Tongue (tissue), 2 donors: ENCODE measurements around a stretch of chr6.

DNA sequence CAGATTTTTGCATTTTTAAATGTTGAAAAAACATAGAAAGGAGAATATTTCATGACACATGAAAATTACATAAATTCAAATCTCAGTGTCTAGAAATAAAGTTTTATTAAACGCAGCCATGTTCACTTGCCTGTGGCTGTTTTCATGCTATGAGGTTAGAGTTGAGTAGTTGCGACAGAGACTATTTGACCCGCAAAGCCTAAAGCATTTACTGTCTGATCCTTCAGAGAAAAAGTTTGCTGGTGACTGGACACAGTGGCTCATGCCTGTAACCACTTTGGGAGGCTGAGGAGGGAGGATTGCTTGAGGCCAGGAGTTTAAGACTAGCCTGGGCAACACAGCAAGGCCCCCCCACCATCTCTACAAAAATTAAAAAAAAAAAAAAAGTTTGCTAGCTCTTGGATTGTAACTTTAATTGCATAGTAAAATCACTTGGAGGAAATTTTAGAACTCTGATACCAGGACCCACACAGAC lies 9.2 kb downstream of the SMIM28 start:
- RAMPAGE, long total RNA = no peak

DNA sequence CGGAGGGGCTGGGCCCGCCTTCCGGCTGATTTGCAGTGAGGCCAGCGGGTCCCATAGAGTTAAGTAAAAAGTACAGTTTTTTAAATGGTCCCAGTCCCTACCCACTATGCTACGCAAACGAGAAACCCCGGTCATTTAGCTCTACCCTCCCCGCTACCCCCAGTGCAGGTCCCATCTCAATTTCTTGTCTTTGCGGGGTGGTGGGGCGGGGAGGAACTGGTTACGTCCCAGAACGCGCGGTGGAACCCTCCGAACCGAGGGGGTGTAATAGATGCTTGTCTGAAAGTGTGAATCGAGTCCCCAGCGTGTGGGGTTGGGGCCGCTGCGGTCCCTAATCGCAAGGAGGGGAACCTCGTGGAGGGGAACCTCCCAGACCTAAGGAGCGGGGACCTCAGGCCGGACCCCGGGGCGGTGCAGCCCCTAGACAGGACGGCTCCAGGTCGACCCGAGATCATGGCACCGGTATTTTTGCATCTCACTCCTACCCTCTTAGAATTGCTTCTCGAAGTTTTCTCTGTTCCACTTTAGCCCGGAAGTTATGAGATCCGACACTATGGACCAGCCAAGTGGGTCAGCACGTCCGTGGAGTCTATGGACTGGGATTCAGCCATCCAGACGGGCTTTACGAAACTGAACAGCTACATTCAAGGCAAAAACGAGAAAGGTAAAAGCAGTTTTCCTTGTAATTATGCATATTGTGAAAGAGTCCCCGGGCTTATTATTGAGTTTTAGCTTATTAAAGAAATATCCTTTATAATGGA lies 774 bp downstream of the HEBP2 start:
- RAMPAGE, long total RNA = no peak

- RAMPAGE, long total RNA = no peak
Measured at GRCh38 chr6:138441710-138442336, 37.8 kb downstream of the HEBP2 start.

- RAMPAGE, long total RNA = no peak
Measured at GRCh38 chr6:138498536-138498994, 729 bp downstream of the NHSL1 start.

GRCh38 chr6:138569861-138570536 lies 70.7 kb upstream of the NHSL1 start:
- RAMPAGE, long total RNA = no peak

- RAMPAGE, long total RNA = no peak
Measured at GRCh38 chr6:138844390-138844735, 48.5 kb downstream of the ECT2L start.

DNA sequence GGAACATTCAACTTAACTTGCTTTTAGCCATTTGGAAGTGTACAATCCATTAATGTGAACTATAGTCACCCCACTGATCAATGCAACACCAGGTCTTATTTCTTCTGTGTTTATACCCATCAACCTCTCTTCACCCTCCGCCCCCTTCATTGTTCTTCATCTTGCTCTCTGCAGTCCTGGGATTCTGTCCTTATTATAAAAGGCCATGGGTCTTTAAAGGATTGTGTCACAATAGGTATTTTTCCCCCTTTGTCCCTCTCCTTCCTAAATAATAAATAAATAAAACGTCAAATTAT lies 1.7 kb downstream of the ABRACL start:
- RAMPAGE, long total RNA = no peak

GRCh38 chr6:139159975-139160174 lies 25.0 kb downstream of the HECA start:
- RAMPAGE, long total RNA = no peak

DNA sequence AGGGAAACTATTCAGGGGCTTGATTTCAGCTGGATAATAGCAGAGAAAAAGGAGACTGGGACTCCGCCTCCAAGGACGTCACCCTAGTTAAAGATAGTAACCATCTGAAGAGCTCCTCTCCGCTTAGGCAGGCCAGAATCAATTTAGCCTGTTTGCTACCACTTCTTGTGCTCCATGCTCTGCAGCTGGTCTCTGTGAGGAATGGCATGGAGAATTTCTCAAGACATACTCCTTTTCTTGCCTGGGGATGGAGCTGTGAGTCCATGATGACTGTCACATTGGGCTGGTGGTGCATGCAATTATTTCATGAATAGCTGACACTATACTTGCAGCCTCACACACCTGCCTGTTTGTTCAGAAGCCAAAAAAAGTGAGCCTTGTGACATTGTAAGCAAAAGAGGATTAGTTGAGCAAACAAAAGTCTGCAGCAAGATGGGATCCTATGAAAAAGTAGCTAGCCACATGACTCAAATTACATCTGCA lies 61.4 kb downstream of the TXLNB start:
- RAMPAGE, long total RNA = no peak

GRCh38 chr6:139238781-139239573 lies 52.8 kb downstream of the TXLNB start:
- RAMPAGE, long total RNA = no peak

- RAMPAGE, long total RNA = no peak
Measured at GRCh38 chr6:139325026-139325338, 33.2 kb upstream of the TXLNB start.

DNA sequence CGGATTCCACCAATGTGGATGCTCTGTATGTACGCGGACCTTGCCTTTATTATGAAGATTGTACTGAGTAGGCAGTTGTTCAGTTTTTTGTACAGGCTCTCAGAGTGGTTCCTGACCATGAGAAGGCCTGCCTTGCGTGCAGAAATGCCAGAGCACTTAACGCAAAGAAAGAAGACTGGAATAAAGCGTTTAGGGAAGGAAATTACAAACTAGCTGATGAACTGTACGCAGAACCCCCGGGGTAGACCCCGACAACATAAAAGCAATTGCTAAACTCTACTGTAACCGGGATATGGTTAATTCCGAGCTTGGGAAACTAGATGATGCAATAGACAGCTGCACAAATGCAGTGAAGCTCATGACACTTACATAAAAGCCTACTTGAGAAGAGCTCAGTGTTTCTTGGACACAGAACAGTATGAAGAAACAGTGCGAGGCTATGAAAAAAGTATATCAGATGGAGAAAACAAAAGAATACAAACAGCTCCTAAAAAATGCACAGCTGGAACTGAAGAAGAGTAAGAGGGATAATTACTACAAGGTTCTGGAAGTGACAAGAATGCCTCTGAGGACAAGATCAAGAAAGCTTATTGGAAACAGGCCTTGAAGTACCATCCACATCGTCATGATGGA lies 35.6 kb downstream of the CITED2 start:
- RAMPAGE, long total RNA = no peak

DNA sequence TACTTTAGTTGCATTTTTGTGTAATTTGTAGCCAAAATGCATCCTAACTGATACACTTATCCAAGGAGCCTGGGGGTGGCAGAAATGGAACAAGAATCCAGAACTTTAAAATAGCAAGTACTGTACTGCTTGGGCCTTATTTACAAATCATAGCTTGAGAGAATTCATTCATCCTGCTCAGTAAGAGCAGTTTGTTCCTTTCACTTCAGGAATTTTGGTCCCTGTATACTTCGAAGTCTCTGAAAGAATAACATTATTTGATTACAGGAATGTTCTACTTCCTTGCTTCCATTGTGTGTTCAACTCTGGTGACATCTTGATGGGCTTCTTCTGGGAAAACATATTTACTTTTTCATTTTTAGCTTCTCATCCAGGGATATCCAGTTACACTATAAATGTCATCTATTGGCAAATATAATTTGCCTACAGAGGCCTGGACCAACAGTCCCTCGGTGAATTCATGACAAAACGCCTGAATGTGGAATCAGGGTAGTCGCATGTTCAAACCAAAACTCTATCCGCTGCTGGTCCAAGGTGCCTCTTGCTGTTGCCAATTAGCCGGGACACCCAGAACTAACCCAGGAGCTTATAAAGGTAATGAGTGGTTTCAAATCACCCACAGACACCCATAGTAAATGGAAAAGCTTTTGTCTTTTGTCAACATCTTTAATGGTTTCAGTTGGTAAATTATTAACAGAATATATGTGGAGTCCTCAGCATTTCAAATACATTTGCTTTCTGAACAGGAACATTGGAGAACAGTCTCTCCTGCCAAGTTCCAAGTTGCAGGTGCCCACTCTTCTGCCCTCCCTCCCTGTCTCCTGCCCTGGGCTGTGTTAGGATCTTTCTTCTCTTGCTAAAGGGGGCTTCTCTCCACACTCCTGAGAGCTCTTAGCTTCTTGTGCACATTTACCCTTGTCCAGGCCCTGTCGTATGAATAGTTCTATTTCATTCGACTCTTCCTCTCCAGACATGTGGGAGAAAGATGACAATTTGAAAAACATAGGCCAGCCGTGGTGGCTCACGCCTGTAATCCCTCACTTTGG lies 162.5 kb upstream of the CITED2 start:
- RAMPAGE, long total RNA = no peak

DNA sequence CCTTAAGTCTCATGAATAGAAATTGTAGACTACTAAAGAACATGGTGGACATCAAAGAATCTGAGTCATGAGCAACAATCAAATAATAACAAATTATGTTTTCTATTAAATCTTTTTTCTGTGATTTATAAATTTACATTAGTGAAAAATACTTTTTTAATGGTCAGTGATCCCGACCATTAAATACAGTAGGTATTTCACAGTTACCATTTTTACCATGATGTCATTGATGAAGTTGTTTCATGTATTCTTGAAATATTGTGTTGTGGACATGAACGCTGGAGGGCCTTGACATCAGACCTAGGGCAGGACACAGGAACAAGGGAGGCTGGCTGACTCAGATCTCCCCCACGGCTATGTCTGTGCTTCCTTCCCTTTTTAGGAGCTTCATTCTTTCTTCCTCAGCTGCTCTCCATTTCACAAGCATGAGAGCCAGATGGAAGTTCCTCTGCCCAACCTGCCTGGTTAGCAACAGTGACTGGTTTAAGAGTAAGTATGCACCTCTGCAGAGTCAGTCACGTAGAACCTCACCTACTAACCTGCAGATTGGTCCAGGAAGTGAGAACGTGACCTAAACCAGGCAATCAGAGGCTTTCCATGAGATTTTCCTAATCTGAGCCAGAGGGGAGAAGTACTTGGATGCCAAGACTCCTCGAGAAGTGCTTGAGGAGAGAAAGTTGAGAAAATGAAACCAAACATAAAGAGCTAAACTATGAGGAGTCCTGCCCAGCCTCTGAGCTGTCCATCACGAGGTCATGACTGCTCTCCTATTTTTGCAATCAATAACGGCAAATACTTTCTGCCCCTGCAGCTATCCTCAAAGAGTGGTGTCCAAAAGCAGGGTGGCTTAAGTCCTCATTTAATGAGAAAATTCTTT lies 465.1 kb upstream of the CITED2 start:
- RAMPAGE, long total RNA = no peak

- RAMPAGE, long total RNA = no peak
Measured at GRCh38 chr6:140049960-140050888, 675.8 kb upstream of the CITED2 start.

DNA sequence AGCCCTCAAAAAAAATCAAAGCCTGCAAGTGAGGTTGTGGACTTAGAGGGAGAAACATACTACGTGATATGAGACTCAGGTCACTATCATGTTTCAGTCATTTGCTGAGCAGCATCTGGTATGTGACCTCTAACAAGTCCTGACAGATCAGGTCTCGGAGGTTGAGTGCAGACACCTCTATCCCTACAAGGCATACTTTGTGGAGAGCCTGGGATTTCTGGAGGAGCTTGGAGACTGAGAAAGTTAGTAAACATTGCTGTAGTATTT lies 1063.5 kb upstream of the CITED2 start:
- RAMPAGE, long total RNA = no peak

GRCh38 chr6:140858326-140859143 lies 1274.2 kb upstream of the GJE1 start:
- RAMPAGE, long total RNA = no peak

- RAMPAGE, long total RNA = no peak
Measured at GRCh38 chr6:141212226-141212837, 920.4 kb upstream of the GJE1 start.

DNA sequence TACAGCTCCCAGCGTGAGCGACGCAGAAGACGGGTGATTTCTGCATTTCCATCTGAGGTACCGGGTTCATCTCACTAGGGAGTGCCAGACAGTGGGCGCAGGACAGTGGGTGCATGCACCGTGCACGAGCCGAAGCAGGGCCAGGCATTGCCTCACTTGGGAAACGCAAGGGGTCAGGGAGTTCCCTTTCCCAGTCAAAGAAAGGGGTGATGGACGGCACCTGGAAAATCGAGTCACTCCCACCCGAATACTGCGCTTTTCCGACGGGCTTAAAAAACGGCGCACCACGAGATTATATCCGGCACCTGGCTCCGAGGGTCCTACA lies 317.9 kb upstream of the GJE1 start:
- RAMPAGE, long total RNA = no peak

- RAMPAGE, long total RNA = no peak
Measured at GRCh38 chr6:142373949-142374325, 72.1 kb downstream of the ADGRG6 start.